ENCODE data around the genes GPR137 and ESRRA.

GRCh38 chr11:64186450-64187601, 855 bp downstream of the STIP1 start:
- RRBS = 1% methylated on average over 17 of the region's 66 CpGs

- RRBS = 85% methylated on average over 6 of the region's 17 CpGs
Observed at GRCh38 chr11:64208160-64208709, 1.7 kb downstream of the FERMT3 start.

GRCh38 chr11:64246020-64246143, 861 bp downstream of the PPP1R14B start:
- RRBS = no CpG with 5 or more reads among the region's 5 CpGs

GRCh38 chr11:64250700-64251247, 556 bp upstream of the PLCB3 start:
- RRBS = under 1% methylated on average over 5 of the region's 26 CpGs

DNA sequence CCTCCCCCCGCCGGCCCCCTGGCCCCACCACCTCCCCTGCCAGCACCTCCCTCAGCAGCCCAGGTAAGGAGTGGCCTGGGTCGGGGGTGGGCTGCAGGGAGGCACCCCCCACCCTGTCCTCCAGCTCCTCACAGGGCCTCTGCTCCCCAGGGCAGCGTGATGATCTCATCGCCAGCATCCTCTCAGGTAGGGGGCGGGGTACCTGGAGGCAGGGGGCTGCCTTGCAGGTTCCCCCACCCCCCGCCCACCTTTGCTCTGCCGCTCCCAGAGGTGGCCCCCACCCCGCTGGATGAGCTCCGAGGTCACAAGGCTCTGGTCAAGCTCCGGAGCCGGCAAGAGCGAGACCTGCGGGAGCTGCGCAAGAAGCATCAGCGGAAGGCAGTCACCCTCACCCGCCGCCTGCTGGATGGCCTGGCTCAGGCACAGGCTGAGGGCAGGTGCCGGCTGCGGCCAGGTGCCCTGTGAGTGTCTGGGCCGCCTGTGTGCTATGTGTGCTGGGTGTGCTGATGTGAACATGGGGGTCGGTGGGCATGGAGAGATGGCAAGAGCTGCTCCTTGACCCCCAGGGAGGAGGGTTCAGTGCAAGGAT, 13.8 kb downstream of the PLCB3 start:
- RRBS = no CpG with 5 or more reads among the region's 22 CpGs

GRCh38 chr11:64285637-64286205, at the start of gene GPR137:
Gene GPR137, plus strand, starts transcription at chr11:64285848.
- RRBS = 3% methylated on average over 31 of the region's 61 CpGs

DNA sequence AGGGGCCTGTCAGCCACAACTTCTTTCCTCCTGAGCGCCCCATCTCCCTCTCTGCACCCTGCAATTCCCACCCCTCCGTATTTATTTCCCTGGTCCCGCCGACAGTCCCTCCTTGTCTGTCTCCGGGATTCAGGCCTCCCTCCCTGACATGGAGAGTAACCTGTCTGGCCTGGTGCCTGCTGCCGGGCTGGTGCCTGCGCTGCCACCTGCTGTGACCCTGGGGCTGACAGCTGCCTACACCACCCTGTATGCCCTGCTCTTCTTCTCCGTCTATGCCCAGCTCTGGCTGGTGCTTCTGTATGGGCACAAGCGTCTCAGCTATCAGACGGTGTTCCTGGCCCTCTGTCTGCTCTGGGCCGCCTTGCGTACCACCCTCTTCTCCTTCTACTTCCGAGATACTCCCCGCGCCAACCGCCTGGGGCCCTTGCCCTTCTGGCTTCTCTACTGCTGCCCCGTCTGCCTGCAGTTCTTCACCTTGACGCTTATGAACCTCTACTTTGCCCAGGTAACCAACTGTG, 788 bp downstream of the GPR137 start:
- RRBS = 9% methylated on average over 2 of the region's 18 CpGs

DNA sequence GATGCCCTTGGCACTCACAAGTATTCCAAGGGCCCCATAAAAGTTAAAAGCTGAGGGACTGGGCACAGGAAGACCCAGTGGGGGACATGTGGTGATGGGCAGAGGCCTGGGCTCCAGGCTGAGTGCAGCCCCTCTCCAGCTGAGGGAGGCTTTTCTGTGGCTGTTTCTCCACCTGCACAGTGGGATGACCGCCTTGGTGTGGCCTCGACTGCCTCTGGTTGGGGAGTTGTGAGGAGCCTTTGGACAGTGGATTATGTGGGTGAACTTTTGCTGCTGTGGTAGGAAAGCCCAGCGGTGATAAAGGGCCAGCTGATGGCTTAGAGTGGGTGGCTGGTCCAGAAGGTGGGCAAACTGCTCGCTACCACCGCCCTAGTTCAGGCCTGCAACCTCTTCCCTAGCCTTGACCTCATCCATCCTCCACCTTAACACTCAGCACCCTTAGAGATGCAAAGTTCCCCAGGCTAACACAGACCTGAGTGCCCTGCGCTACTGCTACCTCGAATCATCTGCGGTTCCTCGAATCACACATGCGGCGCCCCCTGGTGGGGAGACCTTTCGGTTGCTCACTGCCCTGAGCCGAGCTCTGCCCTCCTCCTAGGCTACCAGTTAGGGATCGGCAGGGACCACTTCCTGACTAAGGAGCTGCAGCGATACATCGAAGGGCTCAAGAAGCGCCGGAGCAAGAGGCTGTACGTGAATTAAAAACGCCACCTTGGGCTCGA, 1.2 kb upstream of the ESRRA start:
- RRBS = 3% methylated on average over 4 of the region's 21 CpGs

- RRBS = under 1% methylated on average over 15 of the region's 21 CpGs
Observed at GRCh38 chr11:64305477-64305632, at the start of gene ESRRA. Gene ESRRA, plus strand, starts transcription at chr11:64305524.

- RRBS = no CpG with 5 or more reads among the region's 3 CpGs
Observed at GRCh38 chr11:64339482-64339785, 570 bp upstream of the CCDC88B start.

GRCh38 chr11:64354269-64354488, 4.8 kb upstream of the RPS6KA4 start:
- RRBS = no CpG with 5 or more reads among the region's 4 CpGs

- RRBS = no CpG with 5 or more reads among the region's 14 CpGs
Observed at GRCh38 chr11:64356957-64357508, 1.9 kb upstream of the RPS6KA4 start.

DNA sequence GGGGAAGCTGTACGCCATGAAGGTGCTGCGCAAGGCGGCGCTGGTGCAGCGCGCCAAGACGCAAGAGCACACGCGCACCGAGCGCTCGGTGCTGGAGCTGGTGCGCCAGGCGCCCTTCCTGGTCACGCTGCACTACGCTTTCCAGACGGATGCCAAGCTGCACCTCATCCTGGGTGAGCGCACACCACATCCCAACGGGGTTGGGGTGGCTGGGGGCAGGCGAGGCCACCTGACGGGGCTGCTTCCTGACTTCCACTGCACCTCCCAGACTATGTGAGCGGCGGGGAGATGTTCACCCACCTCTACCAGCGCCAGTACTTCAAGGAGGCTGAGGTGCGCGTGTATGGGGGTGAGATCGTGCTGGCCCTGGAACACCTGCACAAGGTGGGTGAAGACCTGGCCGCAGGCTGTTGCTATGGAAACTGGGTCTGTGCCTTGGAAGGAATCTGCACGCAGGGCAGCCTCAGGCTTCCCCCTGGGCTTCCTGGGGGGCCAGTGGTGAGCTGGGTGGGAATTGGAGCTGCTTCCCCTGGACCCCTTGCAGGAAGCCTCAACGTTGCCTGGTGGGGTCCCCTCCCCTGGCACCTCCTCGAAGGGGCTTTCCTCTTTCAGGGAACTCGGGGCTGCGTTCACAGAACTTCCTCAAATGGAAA, 1.4 kb downstream of the RPS6KA4 start:
- RRBS = no CpG with 5 or more reads among the region's 33 CpGs

- RRBS = no CpG with 5 or more reads among the region's 19 CpGs
Observed at GRCh38 chr11:64620276-64621221, 29.5 kb downstream of the SLC22A12 start.

DNA sequence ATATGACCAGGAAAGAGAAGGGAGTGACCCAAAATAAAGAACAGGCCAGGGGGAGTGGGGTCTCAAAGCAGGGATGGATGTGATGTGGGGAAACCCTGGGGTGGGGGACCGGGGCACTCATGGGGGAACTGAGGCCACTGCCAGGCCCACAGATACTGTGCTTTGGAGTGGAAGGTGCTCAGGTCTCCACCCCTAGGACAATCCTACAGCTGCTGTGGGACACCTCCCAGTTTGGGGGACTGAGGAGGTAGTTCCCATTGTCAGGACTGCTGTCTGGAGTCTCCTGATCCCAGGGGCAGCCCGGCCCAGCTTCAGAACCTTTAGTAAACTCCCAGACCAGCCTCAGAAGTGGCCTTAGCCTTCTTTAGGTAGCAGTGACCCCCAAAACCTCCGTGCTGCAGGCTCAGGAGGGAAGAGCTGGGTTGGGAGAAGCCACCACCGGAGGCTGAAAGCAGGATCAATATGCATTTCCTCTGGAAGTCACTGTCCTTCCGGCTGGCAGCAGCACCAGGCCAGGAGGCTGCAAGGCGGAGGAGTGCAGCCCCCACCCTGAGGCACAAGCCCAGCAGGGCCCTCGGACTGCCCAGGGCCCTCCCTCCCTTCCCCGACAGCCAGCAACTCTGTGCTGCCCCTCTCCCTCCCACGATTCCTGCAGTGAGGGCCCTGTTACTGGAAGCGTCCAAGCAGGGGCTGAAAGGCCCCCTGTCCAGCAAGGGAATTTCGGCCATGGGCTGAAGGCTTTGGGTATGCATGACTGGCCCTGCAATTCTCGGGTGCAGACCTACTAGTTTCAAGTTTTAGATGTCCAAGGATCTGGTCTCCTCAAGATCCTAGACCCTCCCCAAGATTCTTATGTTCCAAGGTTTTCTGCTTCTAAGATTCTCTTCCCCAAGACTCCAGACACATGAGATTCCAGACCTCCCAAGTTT, 3.2 kb upstream of the NRXN2 start:
- RRBS = 45% methylated on average over 2 of the region's 12 CpGs

DNA sequence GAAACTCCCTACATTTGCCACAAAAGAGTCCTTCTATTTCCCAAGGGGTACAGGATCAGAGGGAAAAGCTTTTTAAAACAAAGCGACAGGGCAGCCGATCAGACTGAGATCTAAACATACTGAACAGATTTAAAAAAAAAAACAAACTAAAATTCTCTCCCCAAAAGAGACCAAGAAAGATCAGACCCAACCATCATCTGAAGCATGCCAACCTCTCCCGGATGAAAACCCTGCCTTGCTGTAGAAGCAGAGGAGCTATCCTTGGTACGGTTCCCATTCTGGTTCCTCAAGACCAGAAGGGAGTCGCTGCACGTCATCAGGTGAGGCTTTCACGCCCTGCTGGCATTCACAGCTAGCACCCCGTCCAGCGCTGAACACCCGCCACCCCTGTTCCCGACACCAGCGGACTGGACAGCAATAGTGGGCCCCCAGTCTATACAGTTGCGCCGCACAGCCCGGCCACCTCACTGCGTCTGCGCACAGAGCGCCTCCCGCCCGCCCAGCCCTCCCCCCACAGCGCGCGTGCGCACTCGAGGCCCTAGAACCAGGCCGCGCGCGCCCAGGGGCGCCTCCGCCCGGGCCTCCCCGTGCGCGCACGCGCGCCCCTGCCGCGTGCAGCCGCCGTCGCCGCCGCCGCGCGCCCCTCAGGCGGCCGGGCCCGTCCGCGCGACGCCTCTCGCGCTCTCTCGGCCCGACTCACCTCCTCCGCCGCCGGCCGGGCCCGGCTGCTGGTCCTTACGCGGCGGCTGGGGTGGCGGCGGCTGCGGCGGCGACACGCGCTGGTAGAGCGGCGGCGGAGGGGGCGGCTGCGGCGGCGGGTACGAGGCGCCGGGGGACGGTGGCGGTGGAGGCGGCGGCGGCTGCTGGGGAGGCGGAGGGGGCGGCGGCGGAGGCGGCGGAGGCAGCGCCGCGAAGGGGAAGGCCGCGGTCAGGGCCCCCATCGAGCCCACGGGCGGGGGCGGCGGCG, 772 bp downstream of the SF1 start:
- RRBS = under 1% methylated on average over 36 of the region's 106 CpGs

DNA sequence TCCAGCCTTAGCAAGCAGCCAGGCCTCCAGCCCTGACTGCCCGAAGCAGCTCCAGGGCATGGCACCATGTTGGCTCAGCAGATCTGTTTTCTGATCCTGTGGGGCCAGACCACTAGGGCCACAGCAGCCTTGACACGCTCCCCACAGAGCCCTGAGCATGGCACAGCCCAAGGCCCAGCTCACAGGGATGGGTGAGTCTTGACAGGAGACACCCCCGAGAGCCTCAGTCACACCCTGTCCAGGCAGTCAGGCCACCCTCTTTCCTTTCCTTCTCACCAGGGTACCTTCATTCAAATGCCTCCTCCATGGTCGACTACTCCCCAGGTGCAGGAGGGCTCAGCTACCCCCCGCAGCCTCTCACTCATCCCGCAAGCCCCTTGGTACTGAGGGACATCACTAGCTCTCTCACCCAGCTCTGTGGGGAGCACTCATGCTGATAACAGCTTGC, 3.8 kb upstream of the CDC42BPG start:
- RRBS = no CpG with 5 or more reads among the region's 6 CpGs

- RRBS = 100% methylated on average over 2 of the region's 19 CpGs
Observed at GRCh38 chr11:64864210-64864874, 14.1 kb downstream of the EHD1 start.

- RRBS = 90% methylated on average over 1 of the region's 7 CpGs
Observed at GRCh38 chr11:64939467-64939825, 3.8 kb upstream of the GPHA2 start.

DNA sequence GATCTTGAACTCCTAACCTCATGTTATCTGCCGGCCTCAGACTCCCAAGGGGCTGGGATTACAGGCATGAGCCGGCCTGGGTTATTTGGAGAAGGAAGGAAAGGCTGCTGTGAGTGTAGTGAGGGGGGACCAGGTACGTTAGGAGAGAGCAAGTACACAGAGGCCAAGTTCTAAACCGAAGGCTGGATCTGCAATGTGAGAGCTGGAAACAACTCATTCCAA, 389 bp downstream of the BATF2 start:
- RRBS = no CpG with 5 or more reads among the region's 4 CpGs